HT-29 (cell line): ENCODE measurements around a stretch of chr1.

DNA sequence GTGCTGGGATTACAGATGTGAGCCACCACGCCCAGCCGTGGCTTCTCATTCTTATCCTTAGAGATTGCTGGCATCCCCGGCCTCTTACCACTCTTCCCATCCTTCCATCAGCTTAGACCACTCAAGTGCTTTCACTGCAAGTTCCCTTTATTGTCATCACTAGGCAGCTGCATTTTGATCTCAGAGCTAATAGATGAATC, 88.6 kb downstream of the SLC16A1 start:
- RAMPAGE, long total RNA: no peak

GRCh38 chr1:112904990-112905483, 51.0 kb downstream of the SLC16A1 start:
- RAMPAGE, long total RNA: no peak

GRCh38 chr1:112997748-112998351, 41.9 kb upstream of the SLC16A1 start:
- RAMPAGE, long total RNA: no peak

- RAMPAGE, long total RNA: no peak
Observed at GRCh38 chr1:113114419-113115253, 41.6 kb downstream of the LRIG2 start.

GRCh38 chr1:113255330-113256197, 134.8 kb upstream of the MAGI3 start:
- RAMPAGE, long total RNA: no peak

- RAMPAGE, long total RNA: no peak
Observed at GRCh38 chr1:113390913-113392073, 978 bp downstream of the MAGI3 start.

DNA sequence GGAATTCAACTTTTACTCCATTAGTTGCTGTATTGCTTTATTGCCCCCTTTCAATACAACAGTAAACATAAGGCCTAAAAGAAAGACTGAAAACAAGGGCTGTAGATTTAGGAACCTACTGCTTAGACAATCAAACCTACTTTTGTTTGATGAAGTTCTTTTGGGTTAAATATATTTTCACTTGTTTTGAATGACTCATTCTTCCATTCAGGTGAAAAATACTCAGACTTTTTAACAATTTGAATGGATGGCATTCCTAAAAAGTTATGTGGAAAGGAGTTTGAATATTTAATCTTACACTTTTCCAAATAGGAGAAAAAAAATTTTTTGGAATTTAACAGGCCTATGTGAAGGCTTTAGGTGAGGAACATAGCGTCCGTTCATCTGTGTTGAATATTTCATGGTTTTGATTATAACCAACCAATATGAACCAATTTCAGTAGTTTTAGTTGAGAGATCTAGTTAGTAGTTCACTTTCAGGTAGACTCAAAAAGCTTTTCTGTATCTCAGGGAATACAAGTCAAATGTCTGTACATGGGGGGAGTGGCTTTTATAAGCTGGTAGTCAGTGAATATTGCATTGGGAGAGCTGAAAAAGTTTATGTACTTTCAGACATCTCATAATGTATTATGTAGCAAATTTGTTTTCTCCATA, 30.1 kb downstream of the MAGI3 start:
- RAMPAGE, long total RNA: no peak

DNA sequence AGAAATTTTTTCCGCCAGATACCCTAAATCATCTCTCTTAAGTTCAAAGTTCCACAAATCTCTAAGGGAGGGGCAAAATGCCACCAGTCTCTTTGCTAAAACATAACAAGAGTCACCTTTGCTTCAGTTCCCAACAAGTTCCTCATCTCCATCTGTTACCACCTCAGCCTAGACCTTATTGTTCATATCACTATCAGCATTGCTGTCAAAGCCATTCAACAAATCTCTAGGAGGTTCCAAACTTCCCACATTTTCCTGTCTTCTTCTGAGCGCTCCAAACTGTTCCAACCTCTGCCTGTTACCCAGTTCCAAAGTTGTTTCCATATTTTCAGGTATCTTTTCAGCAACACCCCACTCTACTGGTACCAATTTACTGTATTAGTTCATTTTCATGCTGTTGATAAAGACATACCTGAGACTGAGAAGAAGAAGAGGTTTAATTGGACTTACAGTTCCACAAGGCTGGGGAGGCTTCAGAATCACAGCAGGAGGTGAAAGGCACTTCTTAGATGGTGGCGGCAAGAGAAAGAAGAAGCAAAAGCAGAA, 39.8 kb downstream of the PHTF1 start:
- RAMPAGE, long total RNA: no peak

GRCh38 chr1:113870460-113871246, 16.7 kb downstream of the BCL2L15 start:
- RAMPAGE, long total RNA: no peak

DNA sequence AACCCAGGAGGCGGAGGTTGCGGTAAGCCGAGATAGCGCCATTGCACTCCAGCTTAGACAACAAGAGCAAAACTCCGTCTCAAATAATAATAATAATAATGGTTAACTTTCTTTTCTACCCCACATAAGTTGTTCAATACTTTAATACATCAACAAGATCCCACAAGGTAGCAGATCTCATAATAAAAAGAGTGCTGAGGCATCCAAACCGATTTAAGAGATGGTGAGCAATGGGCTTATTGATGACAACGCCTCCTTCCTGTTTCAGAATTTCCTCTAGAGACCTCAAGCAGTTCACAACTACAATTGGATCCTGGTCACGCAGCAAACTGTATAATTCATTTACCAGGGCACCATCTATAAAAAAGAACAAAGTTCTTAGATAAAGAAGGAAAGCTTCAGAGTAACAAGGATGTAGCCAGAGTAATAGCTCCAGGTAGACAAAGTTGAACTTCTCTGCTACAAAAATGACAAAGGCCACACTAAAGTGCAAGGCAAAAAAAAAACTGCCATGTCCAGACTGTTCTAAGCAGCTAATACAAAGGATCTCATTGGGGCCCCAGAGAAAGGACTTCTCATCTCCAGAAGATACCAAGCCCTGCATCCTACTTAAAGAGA, 3.5 kb downstream of the AP4B1 start:
- RAMPAGE, long total RNA: no peak

- RAMPAGE, long total RNA: no peak
Observed at GRCh38 chr1:114033095-114033701, 53.9 kb downstream of the OLFML3 start.

DNA sequence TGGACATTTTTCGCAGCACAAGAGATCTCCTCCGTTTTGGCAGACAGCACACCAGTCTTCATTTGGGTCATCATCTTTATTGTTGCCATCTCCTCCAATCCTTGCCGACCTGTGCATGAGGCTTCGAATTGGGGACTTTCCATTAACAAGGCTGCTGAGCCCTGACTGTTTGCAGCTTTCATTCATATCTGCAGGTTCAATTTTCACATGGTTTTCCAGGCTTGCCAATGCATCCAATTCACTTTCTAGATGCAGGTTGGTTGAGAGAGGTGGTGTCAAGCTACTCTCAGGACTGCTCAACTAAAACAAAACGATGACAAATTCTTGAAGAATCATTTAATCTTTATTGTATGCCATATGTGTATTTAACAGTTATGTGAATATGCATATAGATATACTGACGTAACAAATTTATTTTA, 105.5 kb downstream of the TRIM33 start:
- RAMPAGE, long total RNA: no peak

DNA sequence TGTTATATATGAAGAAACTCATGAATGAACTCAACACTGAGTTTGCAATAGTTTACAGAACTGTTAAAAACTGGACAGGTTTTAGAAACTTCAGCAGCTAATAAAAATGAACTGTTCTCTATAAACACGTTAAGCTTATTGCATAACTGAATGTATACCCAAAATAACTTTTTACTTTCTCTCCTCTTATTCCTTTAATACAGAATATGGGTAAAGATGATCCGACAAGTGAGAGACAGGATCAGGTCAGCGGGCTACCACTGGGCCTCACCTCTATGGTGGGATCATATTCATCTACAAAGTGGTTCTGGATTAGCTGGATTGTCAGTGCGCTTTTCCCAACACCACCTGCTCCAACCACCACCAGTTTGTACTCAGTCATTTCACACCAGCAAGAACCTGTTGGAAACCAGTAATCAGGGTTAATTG, 778 bp downstream of the NRAS start:
- RAMPAGE, long total RNA: no peak

DNA sequence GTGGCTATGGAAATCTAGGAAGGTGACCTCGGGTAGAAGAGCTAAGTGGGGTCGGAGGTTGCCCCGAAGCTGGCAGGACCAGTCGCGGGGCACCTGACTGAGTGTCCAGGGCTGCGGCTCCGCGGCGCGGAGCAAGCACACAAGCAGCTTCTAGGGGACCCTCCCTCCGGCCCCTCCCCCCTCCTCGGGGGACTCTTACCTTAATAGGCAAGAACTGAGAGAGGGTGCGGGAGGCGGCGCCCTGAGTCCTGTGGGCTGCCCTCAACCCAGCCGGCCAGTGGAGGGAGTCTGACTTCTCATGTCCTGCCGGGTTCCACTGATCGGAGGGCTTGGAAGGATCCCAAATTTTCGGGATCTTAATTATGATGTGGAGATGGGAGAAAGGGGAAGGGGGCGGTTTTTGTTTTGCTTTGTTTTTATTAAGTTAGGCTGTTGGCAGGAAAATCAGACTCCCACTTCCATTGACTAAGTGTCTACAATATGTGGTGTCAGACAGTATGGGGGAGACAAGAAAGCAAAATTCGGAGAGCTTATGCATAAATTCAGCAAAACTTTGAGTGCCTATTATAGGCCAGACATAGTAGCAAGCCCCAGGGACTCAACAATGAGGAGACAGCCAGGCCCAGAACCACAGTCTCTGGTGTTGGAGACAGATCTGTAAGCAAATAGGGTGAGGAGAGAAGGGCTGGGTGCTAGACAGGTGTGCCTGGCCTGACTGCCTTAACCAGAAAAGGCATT, 701 bp upstream of the TSPAN2 start:
- RAMPAGE, long total RNA: no peak

DNA sequence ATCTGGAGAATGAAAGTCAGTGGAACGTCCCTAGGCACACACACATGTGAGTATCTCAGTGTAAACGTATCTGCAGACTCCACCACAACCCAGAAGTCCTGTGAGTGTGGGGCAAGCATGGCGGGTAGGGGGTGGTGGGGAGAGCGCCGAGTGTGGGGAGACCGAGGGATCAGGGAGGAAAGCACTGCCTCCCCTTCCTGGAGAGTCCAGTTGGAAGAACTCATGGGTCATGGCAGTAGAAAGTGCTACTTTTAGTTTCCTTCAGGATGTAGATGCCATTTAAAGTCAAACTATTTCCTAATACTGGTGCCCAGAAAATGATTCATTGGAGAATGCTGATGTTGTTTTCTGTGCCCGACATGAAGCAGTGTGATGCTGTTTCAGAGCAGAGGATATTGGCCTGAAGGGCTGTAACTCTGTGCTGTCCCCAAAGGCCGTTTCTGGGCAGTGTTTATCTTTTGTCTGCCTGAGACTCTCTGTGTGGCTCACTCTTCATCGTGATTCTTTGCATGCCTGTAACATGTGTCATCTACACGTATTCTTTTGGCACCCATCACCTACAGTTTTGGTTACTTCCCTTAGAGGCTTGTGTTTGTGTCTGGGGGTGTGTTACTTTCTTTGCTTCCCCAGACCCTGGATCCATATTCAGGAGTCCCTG, 45.7 kb upstream of the TSPAN2 start:
- RAMPAGE, long total RNA: no peak

- RAMPAGE, long total RNA: no peak
Observed at GRCh38 chr1:115198836-115199307, 109.6 kb upstream of the TSPAN2 start.

DNA sequence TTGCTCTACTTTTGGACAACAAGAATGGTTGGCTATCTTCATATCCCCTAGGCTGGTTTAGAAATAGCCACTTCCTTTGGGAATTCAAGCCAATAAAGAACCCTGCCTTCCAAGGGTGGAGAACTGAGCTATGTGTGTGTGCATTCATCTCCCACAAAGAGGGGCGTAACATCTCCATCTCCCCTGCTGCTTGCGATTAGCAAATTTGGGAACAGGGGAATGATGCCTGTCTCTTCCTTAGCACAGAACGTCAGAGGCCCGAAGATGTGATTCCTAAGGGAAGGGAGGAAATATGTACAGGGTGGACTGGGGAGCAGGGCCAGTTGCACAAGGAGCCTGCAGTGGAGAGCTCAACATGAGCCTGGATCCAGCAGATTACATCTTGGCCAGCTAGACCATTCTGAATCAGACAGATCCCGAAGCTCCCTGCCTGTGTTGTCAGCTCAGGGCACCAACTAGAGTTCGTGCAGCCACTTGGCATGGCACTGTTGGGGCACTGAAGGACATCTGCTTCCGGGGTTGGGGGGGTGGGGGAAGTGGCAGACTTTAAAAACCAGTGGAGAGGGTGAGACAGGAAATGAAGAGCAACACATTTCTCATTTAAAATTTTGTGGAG, 118.1 kb downstream of the NGF start:
- RAMPAGE, long total RNA: no peak

GRCh38 chr1:115431981-115432561, 94.0 kb upstream of the NGF start:
- RAMPAGE, long total RNA: no peak

DNA sequence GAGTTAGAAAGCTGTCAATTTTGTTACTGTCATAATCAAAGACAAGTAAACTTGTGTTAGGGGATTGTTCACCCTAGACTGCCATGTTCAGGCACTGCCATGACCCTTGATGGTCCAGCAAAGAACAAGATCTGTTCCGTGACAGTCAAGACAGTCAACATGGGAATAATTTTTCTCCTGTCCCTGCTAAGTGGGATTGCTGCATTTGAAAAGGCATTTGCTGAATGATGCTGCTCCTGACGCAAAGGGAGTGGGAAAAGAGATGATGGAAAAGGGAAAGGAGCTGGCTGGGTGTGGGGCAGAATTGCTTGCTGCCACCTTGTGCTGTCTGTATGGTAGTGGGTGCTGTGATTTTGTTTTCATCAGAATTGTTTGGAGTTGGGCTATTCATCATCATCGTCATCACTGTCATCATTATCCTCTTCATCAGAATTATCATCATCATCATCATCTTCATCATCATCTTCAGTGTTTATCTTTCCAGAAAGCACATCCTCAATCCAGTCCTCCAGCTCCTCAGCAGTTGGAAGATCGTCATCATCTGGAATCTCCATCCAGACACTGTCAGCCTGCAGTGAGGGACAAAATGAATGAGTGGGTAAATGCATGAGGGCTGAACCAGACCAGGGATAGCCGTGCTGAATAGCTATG, 59.2 kb downstream of the VANGL1 start:
- RAMPAGE, long total RNA: no peak

GRCh38 chr1:116023312-116024280, 47.3 kb downstream of the SLC22A15 start:
- RAMPAGE, long total RNA: no peak